Cytotoxic T cell (primary cell): ENCODE data around the genes MINPP1 and FAS.

DNA sequence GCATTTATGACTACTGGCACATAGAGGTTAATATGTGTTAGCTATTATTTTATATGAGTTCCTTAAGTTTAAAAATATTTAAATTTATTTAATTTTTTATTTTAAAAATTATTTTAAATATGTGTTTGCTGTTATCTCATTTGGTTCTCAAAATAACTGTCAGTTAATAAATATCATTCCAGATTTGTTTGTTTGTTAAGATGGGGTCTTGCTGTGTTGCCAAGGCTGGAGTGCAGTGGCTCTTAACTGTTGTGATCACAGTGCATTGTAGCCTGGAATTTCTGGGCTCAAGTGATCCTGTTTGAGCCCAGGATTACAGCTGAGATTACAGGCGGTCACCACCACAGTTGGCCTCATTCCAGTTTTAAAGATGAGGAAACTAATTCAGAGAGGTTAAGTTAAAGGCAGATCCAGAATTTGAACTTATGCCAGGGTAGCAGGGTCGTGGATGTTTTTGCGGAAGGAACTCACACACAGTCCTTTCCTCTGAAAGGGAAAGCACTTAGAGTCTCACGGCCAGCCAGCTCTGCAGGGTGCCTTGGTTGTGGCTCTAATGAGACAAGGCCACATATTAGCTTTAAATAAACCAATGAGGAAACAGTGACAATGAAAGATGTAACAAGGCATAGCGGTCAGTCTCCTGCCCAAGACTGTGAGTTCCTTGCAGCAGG lies 84.7 kb downstream of the MMRN2 start:
- PRO-cap, 2 experiments = no peak in any of the 2 experiments

DNA sequence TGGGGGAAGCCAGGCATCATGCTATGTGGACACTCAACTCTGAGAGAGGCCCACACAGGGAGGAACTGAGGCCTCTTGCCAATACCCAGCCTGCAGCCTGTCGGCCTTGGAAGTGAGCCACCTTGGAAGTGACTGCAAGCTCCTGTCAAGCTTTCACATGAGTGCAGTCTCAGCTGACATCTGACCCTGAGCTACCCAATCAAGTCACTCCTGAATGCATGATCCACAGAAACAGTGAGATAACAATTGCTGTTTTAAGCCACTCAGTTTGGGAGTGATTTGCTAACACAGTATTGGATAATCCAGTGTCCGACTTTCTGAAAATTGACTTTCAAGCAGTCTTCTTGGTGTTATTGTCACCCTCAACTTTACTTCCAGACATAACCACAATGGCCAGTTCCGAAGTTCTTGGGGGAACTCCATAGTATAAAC lies 56.3 kb downstream of the MMRN2 start:
- PRO-cap, 2 experiments = no peak in any of the 2 experiments

GRCh38 chr10:86923187-86924089 lies 34.0 kb downstream of the MMRN2 start:
- PRO-cap, 2 experiments = no peak in any of the 2 experiments

GRCh38 chr10:87504645-87504996 lies at the start of gene MINPP1:
MINPP1 (plus strand) TSS chr10:87504893.
- PRO-cap, 2 experiments = peak in 2 of 2 experiments; most common plus-strand start chr10:87504893 (in 2); most common minus-strand start chr10:87504810 (in 1)

DNA sequence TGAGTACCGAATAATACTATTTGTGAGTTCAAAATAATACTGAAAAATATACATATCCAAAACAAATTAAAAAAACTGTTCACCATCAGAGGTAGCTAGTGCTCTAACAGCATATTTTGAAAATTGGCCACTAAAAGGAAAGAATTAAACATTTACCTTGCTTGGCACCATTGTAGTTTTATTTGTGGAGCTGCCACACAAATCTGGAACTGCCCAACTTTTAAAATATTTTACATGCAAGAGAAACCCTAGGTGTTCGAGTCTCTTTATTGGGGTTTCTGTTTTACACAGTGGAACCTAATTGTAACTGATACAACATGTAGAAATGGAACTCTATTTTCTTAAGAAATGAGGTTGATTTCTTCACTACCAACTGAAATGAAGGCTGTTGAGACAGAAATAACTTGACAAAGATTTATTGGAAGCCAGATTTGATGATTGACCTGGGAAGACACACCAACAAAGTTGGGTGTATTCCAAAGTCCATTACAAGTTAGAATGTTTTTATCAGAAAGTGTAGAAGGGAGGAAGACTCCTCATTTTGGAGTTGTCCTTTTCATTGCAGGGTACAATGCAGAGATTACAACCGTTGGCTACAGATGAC lies 74.0 kb upstream of the PAPSS2 start:
- PRO-cap, 2 experiments = no peak in any of the 2 experiments

- PRO-cap, 2 experiments = no peak in any of the 2 experiments
Observed at GRCh38 chr10:87656981-87657751, 2.5 kb upstream of the PAPSS2 start.

GRCh38 chr10:87686079-87686697 lies 26.5 kb downstream of the PAPSS2 start:
- PRO-cap, 2 experiments = no peak in any of the 2 experiments

DNA sequence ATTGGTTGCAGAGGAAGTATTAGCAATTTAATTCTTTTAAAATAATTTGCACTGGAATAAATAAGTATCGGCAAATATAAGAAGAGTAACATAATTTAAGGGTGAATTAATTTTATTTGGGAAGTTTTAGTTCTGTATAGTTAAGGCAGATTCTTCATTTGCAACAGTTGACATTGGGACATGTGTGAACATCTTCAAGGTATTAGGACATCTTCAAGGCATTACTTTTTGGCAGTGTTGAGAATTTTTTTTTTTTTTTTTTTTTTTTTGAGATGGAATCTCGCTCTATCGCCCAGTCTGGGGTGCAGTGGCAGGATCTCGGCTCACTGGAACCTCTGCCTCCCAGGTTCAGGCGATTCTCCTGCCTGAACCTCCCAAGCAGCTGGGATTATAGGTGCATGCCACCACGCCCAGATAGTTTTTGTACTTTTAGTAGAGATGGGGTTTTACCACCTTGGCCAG lies 5.6 kb downstream of the PTEN start:
- PRO-cap, 2 experiments = no peak in any of the 2 experiments

DNA sequence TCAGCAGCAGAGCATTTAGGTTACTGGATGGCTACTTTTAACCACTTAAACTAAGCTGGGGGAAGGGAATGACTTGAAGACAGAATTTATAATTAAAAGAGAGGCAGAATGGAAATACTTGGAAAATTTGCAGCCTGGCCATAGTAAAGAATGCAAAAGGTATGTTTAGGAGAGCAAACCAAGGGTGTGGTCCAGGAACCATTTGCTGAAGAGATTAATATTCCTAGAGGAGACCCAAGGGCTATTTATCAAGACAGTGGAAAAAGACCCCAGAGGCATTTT lies 23.9 kb downstream of the PTEN start:
- PRO-cap, 2 experiments = peak in 1 of 2 experiments; most common plus-strand start position 99 of the sequence (in 1)

DNA sequence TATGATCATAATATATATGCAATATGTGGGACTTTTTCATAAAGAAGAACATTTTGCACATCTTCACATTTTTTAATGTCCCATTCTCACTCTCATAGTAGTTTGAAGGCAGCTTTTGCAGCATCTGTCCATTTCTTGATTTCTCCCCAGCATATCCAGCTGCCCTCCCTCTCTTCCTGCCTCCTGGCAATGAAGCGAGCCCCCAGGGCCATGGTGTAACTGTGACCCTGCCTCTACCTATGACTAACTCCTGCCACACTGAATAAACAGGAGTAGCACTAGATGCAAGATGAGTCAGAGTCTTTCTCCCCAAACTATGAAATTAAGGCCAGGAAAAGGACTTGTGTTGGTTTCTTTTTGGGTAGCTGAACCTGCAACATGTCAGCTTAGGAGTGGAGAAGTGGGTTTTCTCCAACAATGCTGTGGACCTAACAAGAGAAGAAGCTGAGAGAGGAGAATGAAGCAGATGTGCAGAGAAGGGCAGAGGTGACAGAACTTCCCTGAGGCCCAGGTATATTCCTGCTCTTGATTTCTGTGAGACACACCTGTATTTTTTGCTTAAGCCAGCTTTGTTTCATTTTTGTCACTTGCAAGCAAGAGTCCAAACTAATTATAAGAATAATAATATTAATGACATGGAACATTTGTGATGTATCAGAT lies 329.0 kb downstream of the RNLS start:
- PRO-cap, 2 experiments = no peak in any of the 2 experiments

GRCh38 chr10:88385252-88386317 lies 197.5 kb downstream of the RNLS start:
- PRO-cap, 2 experiments = peak in 1 of 2 experiments; most common plus-strand start chr10:88386105 (in 1); most common minus-strand start chr10:88385992 (in 1)

DNA sequence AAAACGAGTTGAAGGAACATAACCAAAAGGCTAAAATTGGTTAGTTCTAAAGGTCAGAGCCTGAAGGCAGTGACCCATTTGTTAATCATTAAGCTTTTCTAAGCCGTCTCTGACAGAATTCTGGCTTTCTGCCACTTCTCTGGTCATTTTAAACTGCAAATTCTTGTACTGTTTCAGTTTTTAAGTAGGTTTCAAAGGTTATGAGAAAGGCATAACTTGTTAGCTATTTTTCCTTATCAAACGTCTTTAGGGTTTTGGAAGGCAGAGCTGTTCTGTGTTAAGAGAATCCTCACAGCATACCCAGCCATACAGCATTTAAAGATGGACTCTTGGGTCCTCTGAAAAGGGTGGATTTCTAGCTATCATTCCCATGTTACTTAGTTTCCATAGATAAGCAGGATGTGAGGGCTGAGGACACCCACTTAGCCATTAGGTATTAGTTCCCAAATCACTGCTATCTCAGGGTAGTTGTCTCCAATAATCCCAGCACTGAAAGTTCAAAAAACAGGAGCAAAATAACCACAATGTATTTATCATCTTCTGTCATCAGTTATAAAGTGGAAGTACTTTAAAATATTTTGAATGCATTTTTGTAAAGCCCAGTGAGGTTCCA lies 196.7 kb downstream of the RNLS start:
- PRO-cap, 2 experiments = no peak in any of the 2 experiments

DNA sequence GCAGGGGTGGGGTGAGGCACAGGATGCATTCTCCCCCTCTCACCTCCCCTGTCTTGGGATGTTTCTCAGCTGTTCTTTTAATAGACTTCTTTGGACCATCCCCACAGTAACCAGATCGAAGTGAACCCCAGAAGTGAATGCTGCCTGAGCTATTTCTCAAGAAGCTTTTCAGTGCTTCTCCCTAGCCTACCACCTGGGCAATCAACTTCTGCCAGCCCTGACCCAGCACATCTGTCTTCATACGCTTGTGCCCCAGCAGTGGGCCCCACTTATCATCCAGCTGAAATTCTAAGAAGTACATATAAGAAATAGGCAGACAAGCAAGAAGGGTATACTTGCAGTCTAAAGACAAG lies 83.6 kb downstream of the RNLS start:
- PRO-cap, 2 experiments = no peak in any of the 2 experiments

- PRO-cap, 2 experiments = no peak in any of the 2 experiments
Observed at GRCh38 chr10:88537943-88538393, 45.1 kb downstream of the RNLS start.

DNA sequence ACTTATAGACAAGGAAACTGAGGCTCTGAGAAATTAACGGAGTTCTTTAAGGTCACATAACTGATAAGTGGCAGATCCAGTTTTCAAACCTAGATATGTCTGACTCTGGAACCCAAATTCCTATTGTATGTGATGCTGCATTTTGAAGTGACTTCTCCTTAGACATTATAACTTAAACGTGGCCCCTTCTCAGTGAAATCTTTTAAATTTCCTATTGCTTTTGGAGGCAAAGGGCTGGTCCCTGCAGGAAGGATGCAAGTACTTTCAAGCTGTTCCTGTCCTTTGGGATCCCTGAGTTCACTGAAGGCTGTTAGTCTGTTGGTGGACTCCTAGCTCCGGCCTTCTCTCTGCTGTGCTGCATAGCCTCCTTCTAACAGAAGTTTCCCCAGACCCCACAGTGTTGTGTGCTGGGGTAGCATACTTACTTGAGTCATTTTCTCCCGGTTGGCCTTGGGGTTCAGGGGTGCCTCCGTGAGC lies 9.2 kb downstream of the ACTA2 start:
- PRO-cap, 2 experiments = no peak in any of the 2 experiments

- PRO-cap, 2 experiments = peak in 2 of 2 experiments; most common plus-strand start chr10:88990680 (in 2); most common minus-strand start chr10:88990691 (in 2)
Observed at GRCh38 chr10:88990411-88991078, at the start of gene FAS. FAS (plus strand) TSS chr10:88990798.

- PRO-cap, 2 experiments = no peak in any of the 2 experiments
Observed at GRCh38 chr10:88999375-89000226, 9.0 kb downstream of the FAS start.

- PRO-cap, 2 experiments = no peak in any of the 2 experiments
Observed at GRCh38 chr10:89086409-89087344, 96.1 kb downstream of the FAS start.

DNA sequence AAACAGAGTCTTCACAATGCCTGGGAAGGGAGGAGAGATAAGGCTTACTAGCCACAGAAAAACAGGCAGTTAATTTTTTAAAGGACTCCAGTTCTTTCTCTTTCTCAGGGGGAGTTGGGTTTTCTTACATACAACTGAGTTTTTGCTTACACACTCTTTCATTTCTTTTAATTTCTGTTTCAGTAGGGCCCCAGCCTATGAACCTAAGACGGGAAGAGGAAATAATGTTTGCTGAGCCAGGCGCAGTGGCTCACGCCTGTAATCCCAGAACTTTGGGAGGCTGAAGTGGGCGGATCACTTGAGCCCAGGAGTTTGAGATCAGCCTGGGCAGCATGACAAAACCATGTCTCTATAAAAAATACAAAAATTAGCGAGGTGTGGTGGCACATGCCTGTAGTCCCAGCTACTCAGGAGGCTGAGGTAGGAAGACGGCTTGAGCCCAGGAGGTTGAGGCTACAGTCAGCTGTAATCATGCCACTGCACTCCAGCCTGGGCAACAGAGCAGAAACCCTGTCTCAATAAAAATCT lies 23.1 kb downstream of the IFIT3 start:
- PRO-cap, 2 experiments = no peak in any of the 2 experiments

DNA sequence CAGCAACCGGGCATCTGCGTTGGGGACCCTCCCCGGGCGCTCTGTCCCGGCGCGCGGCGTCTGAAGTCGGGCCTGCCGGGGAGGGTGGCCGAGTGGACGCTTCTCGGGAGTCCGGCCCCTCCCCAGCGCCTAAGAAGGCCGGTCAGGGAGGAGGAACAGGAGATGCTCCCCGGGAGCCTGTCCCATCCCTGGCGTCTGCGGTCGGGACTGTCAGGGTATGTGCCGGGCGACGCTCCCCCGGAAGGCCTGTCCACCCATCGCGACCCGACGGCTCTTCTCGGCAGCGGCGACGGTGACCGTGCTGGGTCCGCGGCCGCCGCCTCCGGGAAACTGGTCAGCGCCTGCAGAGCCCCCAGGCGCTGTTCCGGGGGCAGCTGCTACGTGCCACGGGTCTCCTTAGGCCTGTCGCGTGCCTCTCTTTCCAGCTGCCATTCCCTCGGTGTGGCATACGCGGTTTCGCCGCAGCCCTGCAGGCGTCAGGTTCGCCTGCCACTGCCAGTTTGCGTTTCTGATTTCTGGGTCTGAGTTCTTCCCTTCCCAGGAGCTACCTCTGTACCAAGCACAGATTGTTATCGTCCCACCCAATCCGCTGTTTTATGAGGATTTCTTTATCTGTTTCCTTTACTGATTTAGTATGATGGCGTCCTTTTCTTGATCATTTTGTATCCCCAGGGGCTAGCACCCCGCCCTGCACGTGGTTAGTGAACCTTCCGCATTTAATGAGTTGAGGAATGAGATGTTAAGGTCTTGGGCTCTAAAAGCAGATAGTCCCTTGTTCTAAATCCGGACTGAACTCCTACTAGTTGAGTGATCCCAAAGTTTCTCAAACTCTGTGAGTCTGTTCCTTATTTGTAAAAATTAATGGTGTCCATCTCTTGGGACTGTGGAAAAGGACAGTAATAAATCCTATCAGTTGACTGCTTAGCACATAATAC lies 824 bp downstream of the IFIT5 start:
- PRO-cap, 2 experiments = peak in 2 of 2 experiments; most common plus-strand start position 492 of the sequence (in 1); most common minus-strand start position 443 of the sequence (in 2)